Placental epithelial cell (primary cell): ENCODE data around the genes ARSG and ABCA10.

DNA sequence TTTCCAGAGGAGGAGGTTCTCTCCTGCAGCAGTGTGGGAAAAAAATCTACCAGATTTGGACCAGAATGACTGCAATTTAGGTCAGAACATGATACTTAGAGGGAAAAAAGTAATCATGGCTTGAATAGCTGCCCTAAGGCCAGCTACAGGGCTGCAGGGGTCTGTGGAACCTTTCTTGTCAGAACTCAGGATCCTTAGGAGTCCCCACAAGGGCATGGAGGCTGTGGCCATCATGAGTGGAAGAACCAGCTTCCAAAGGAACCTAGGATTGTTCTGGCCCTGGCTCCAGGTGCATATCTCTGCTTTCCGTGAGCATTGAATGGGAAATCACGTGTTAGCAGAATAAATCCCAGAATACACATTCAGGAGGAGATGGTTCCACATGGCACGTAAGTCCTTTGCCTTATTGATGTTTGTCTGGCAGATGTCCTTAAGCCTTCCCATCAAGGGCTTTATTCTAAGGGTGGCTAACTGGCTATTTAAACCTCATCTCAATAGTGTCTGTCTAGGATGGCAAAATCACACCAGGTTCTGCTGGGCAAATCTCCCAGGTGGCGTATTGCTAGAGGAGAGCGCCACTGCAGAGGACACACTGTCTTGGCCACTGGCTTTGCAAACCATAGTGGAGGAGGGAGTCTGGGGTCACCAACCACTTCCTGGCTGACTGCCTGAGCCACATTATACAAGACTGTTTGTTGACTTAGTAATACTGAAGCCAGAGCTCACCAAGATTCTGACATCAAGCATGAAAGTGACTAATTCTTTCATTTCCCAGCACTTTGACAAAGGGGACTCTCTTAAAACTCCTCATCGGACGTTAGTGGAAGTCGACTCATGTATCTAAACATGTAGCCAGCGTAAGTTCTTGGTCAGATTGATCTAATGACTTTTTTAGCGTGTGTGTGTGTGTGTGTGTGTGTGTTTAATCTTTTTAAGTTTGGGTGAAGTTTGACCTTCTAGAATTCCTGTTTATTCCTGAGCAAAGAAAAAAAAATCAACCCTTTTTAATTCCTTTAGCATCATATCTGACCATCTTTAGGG is 13.4 kb downstream of the PITPNC1 start:
- CAGE, long polyA plus RNA = no peak

- CAGE, long polyA plus RNA = no peak
Measured at GRCh38 chr17:67469183-67469931, 92.3 kb downstream of the PITPNC1 start.

DNA sequence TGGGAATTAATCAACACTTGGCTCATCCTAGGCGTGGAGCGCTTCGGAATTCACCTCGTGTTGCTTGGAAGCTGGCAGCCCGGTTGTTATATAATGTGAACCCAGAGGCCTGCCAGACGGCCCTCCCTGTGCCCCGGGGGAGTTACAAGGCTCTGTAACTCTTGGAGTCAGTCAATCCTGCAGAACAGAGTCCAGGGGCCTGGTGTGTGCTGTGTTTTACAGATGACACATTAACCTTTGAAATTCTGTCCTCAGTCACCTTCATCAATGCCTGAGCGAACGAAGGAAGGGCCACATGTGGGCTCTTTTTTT is 111.1 kb downstream of the PITPNC1 start:
- CAGE, long polyA plus RNA = no peak

DNA sequence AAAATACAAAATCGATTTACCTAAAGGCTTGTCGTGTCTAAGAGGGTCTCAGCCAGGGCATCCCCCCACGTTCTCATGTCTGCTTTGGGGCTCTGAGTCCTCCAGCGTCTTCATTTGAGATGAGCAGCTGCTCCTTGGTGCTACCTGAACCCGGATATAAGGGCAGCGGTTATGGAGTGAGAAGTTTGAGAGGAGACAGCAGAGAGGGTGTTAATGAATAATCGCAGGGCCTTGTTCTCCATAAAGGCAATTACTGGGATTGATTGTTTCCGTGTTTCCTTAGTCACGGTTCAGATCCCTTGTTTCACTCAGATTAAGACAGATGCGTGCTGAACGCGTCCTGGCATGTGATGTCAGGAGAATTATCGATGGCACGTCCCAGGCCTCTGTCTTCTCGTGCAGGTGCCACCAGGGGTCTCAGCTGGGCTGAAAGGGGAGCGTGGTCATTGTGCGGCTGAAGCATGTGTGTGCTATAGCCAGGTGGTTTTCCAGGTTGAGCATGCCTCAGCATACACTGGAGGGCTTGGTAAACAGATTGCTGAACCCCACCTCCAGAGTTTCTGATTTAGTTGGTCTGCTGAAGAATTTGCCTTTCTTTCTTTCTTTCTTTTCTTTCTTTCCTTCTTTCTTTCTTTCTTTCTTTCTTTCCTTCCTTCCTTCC is 142.4 kb upstream of the NOL11 start:
- CAGE, long polyA plus RNA = no peak

DNA sequence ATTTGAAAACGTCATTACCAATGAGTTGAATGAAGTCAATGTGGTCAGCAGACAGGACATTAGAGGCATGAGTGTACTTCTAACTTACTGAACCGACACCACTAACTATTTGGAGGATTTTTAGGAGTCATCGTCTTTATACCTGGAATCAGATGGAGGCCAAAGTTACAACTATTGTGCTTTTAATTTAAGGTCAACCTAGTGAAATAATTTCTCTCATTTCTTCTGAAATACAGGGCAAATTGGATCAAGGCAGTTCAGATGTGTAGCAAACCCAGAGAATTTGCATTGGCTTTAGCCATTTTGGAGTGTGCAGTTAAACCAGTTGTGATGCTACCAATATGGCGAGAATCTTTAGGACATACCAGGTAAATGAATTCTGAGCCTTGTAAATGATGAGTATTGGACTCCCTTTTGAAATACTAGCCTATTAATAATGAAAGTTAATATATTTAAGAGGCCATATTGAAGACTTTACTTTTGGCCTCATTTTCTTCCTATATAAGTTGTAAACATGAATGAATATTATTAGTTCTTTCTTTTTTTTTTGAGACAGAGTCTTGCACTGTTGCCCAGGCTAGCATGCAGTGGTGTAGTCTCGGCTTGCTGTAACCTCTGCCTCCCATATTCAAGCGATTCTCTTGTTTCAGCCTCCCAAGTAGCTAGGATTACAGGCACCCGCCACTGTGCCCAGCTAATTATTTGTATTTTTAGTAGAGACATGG is 68.7 kb downstream of the BPTF start:
- CAGE, long polyA plus RNA = no peak

GRCh38 chr17:68011102-68011363 is 14.8 kb upstream of the C17orf58 start:
- CAGE, long polyA plus RNA = no peak

DNA sequence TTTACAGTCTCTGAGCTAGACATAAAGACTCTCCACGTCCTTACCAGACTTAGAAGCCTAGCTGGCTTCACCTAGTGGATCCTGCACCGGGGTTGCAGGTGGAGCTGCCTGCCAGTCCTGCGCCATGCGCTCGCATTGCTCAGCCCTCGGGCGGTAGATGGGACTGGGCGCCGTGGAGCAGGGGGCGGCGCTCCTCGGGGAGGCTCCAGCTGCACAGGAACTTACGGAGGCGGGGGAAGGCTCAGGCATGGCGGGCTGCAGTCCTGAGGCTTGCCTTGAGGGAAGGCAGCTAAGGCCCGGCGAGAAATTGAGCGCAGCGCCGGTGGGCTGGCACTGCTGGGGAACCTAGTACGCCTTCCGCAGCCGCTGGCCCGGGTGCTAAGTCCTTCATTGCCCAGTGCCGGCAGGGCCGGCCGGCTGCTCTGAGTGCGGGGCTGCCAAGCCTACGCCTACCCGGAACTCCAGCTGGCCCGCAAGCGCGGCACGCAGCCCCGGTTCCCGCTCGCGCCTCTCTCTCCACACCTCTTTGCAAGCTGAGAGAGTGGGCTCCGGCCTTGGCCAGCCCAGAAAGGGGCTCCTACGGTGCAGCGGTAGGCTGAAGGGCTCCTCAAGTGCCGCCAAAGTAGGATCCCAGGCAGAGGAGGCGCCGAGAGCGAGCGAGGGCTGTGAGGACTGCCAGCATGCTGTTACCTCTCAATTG is 78.5 kb upstream of the AMZ2 start:
- CAGE, long polyA plus RNA = no peak

- CAGE, long polyA plus RNA = no peak
Measured at GRCh38 chr17:68248886-68249200, 1.0 kb downstream of the AMZ2 start.

DNA sequence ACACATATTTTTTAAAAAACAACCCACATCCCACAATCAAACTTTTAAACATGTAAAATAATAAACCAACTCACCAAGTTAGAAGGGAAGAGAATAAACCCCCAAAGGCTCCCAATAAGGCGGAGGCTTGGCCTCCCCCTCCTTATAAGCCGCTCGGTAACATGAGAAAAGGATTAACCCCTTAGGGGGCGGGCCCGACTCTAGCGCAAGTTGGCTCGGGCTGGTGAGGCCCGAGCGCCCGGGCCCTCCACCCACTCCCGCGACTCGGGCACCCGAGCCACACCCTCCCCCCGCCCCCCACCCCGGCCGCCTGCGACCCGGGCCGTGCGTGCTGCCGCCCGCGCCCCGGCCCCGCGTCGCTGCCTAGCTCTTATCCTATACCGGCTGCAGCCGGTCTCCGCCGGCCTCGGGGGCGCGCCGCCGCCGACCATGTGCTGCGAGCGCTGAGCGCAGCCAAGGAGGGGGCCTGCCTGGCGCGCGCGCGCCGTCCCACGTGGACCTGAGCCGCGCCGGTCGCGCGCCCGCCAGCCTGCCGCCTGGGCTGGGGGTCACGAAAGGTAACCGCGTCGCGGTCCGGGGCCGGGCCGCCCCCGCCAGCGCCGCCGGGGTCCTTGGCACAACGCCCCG is at the start of gene ARSG:
TSS of gene ARSG (plus strand) at position 484 of the 627 bp plus-strand sequence.
- CAGE, long polyA plus RNA = no peak

GRCh38 chr17:68295971-68296497 is 4.7 kb downstream of the ARSG start:
- CAGE, long polyA plus RNA = no peak

- CAGE, long polyA plus RNA = no peak
Measured at GRCh38 chr17:68356374-68357063, 65.2 kb downstream of the ARSG start.

DNA sequence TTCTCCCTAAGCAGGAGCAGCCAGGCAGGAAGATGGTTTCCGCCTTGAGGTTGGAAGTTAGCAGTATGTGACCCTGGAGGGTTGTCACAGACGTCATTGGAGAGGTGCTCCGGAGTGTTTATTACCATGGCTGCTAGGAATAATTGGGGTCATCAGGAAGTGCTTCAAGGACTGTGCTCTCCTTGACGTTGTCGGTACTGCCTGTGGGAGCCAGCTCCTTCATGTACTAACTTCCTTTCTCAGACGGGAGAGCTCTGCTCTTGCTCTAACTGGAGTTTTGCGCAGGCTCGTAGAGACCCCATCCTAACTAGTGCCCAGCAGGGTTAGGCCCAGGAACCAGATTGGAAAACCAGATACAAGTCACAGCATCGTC is 60.4 kb downstream of the WIPI1 start:
- CAGE, long polyA plus RNA = no peak

GRCh38 chr17:68522567-68523050 is 10.4 kb downstream of the PRKAR1A start:
- CAGE, long polyA plus RNA = no peak

DNA sequence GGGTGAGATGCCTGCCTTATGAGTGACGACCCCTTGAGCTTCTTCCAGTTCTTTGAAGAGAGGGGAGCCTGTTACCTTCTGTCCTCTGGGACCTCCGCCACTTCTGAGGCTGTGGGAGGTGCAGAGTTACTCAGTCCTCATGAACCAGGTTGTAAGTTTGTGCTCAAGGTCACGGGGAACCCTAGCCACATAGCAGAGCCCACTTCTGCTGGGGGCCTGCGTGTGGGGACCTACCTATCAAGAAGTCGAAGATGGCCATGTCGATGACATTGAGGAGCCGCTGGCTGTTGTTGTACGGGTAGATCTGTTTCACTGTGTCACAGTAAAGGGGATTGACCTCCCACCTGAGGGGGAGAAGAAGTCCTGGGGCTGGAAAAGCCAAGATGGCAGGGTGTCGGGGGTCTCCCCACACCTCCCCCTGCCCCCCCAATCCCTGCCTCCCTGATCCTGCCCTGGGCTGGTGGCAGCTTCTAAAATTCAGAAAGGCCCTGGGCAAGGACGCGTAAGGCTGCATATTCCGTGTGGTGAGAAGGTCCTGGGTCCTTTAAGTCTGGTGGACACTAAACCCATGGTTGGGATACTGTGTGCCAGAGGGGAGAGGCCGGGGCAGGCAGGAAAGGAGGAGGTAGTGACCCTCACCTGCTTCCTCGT is 28.5 kb downstream of the PRKAR1A start:
- CAGE, long polyA plus RNA = no peak

- CAGE, long polyA plus RNA = no peak
Measured at GRCh38 chr17:68884768-68885443, 70.3 kb downstream of the ABCA8 start.

GRCh38 chr17:68908884-68909498 is 46.2 kb downstream of the ABCA8 start:
- CAGE, long polyA plus RNA = no peak

GRCh38 chr17:68990722-68991510 is 35.7 kb upstream of the ABCA8 start:
- CAGE, long polyA plus RNA = no peak

GRCh38 chr17:69122025-69122458 is 19.7 kb downstream of the ABCA6 start:
- CAGE, long polyA plus RNA = no peak

GRCh38 chr17:69130573-69131219 is 11.0 kb downstream of the ABCA6 start:
- CAGE, long polyA plus RNA = no peak

- CAGE, long polyA plus RNA = no peak
Measured at GRCh38 chr17:69228437-69229164, at the start of gene ABCA10. Gene ABCA10, minus strand, starts transcription at chr17:69228824.